SJSA1 (cell line): ENCODE results near the genes CERCAM and IER5L.

- RAMPAGE, long total RNA = no peak
These were observed at the start of gene CERCAM for GRCh38 chr9:128420687-128421602. Gene CERCAM (plus strand): TSS chr9:128420857.

DNA sequence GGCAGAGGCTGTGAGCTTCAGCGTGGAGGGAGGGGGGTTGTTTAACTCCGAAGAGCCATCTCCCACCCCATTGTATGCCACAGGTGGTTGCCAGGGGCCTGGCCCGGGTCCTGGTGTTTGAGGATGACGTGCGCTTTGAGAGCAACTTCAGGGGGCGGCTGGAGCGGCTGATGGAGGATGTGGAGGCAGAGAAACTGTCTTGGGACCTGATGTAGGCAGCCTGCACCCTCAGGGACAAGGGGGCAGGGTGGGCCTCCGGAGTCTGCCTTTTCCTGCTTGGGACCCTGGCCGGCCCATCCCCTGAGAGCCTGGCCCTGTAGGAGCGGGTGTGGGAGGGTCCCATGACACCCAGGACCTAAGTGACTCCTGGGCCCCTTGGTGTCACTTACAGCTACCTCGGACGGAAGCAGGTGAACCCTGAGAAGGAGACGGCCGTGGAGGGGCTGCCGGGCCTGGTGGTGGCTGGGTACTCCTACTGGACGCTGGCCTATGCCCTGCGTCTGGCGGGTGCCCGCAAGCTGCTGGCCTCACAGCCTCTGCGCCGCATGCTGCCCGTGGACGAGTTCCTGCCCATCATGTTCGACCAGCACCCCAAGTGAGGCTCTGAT is 13.5 kb downstream of the CERCAM start:
- RAMPAGE, long total RNA = no peak

GRCh38 chr9:128695788-128696403 is 6.4 kb upstream of the PKN3 start:
- RAMPAGE, long total RNA = no peak

DNA sequence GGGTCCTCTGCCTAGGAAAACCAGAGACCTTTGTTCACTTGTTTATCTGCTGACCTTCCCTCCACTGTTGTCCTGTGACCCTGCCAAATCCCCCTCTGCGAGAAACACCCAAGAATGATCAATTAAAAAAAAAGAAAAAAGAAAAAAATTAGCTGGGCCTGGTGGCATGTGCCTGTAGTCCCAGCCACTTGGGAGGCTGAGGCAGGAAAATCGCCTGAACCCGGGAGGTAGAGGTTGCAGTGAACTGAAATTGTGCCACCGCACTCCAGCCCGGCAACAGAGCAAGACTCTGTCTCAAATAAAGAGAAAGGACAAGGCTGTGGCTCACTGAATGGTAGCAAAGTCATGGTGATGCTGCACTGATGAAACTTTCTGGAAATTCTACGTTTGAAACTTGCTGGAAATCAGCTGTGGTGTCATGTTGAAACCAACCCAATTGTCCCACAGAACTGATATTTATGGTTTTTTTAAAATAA is 6.0 kb upstream of the TBC1D13 start:
- RAMPAGE, long total RNA = no peak

- RAMPAGE, long total RNA = no peak
These were observed 3.5 kb upstream of the TBC1D13 start for GRCh38 chr9:128783541-128784033.

GRCh38 chr9:128821812-128822912 is 3.9 kb downstream of the ENDOG start:
- RAMPAGE, long total RNA = no peak

GRCh38 chr9:128881561-128881785 is 277 bp downstream of the KYAT1 start:
- RAMPAGE, long total RNA = no peak

GRCh38 chr9:128910989-128912309 is 9.3 kb upstream of the PHYHD1 start:
- RAMPAGE, long total RNA = no peak

DNA sequence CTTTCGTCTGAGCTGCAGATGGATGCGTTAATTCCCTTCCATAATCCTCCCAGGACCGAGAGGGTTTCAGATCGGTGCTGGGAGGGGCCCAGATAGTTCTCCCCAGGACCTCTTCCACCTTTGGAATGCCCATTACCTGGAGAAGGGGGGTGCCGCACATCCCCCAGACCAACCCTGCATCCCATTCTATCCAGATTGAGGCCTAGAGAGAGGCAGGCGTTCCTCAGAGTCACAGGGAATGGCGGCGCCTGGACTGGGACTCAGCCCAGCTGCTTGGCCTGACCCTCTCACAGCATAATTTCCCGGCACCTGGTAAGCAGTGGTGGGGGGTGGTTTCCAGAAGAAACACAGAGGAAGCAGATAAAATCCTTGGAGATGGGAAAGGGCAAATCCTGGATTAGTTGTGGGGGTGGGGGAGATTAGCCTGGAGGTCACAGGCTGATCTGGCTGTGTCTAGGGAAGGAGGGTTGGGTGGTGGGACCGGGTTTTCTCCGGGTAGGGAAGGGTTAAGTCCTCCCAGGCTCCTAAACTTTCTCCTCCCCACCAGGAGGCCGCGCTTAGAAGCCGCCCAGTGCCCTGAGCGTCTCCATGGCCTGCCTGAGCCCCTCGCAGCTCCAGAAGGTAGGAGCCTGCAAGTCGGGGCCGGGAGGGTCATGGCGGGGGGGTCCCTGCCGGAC is 1.1 kb downstream of the PHYHD1 start:
- RAMPAGE, long total RNA = no peak

DNA sequence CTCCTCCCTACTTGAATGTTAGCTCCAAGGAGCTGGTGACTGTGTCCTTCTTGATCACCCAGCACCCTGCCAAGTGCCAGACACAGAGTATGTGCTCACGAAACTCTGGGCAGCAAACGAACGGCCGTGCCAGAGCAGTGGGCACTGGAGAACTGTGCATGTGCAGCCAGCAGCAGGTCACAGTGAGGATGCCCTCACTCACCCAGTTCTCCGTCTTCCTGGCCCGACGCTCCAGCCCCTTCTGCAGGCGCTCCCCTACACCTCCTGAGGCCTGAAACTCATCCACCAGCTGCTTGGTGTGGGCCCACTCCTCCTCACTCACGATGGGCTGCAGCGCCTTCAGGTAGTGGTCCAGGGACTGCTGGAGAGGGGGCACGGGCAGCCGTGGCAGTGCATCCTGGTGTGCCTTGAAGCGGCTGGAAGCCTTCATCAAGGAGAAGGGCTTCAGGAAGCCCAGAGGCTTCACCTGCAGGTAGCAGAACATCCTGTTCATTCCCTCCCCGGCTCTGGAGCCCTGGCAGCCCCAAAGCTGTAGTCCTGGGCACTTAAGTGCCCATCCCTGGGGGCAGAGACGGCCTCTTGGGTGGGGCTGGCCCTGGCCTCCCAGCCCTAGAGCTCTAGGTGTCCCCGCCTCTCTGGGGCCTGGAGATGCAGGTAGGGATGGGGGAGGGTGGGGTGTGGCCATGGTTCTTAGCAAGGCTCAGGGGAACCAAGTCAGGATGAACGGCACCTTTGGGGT is 2.8 kb downstream of the CRAT start:
- RAMPAGE, long total RNA = no peak

DNA sequence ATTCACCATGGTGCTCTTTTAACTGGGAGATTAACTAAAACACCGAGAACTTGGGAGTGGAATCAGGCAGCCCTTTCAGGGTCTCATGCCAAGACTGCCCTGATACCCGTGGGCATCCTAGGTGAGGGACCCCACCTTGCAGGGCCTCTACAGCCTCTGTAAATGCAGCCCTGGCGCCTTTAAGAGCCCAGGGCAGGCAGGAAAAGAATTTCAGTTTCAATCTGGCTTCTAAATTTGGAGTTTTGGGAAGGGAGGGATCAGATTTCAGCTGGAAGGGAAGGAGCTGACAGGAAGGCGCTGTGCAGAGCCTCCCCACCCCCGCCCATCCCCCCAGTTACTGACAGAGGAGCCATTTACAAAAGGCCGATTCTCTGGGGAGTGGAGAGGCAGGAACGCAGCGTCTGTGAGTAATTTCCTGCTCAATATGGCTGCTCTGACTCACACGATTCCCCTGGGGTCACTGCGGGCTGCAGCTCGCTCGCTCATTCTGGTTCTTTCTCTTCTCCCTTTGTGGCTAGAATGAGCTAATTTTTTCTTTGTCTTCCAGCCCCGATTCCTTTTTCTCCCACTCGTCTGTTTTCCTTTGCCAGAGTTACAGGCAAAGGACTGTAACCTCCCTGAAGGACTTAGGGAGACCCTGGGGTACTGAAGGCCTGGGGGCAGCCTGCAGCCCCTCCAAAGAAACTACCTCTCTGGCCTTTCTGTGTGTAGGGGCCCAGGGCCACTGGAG is 28.7 kb downstream of the PTPA start:
- RAMPAGE, long total RNA = no peak

GRCh38 chr9:129172398-129173409 is 5.4 kb downstream of the IER5L start:
- RAMPAGE, long total RNA = no peak

DNA sequence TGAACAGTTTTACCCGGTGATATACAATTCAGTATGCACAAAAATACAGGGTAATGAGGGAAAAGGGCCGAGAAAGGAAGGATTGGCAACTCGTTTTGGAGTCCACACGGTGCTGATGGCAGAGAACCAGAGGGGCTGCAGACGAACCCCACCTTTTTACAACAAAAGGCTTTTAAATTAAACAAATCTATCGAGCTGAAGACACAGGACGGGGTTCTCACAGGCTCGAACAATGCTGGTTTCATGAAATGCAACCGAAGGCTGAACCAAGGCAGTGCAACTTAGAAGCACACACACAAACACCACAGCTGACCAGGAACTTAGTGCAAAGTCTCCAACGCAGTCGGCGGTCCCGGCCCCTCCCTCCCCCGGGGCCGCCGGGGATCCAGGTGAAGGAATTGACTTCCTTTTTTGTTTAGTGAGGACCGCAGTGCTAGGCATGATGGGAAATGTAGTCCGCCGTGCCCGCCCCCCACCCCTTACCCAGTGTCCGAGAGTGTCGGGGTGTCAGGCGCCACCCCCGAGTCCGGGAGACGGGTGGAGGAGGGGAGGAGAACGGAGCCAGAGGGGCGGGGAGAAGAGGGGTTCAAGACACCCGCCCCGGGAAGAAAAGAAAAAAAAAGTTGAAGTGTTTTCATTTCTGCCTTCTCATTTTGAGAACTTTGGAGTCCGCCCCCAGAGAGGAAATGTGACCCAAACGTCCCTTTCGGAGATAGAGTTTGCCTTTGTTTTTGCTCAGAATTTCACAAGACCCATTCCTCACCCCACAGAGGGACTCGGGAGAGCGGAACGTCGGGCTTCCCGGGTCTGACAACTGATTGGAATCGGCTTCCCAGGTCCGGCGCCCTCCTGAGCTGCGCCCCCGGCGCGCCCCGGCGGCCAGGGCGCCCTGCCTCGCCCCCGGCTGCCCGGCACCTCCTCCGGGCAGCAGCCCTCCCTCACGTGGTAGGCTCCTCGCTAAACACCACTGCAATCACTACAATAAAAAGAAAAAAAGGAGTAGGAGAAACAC is 2.2 kb downstream of the IER5L start:
- RAMPAGE, long total RNA = no peak

GRCh38 chr9:129177385-129178382 is at the start of gene IER5L:
Gene IER5L (minus strand): TSS chr9:129178261.
- RAMPAGE, long total RNA = start-site peak on the minus strand at chr9:129178257-129178262, 20 and 6 reads in 2 replicates

GRCh38 chr9:129242520-129243477 is 64.7 kb upstream of the IER5L start:
- RAMPAGE, long total RNA = no peak

GRCh38 chr9:129340829-129341479 is 162.9 kb upstream of the IER5L start:
- RAMPAGE, long total RNA = no peak

- RAMPAGE, long total RNA = no peak
These were observed 188.1 kb downstream of the C9orf50 start for GRCh38 chr9:129432683-129433304.

DNA sequence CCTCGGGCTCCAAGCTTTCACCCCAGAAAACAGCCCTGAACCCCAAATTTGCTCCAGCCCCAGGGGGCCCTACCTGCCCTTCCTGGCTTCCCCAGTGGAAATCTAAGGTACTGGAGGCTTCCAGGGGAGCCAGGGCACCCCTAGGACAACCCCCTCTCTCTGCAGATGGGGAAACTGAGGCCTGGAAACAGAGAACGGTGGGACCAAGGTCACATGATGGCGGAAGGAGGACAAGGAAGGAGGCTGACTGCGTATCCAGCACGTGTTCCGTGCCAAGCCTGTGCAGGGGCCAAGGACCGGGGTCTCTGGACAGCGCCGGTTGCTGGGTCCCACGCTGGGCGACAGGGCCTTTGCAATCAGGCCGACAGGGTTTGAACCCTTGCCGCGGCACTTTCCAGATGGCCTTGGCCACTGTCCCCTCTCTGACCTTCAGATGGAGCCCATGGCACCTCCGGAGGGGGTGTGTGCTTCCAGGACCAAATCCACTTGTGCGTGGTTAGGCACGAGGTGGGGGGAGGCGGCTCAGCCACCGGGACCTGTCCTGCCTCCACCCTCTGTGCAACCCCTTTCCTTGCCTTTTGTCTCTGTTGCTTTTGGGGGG is 183.1 kb downstream of the C9orf50 start:
- RAMPAGE, long total RNA = no peak

DNA sequence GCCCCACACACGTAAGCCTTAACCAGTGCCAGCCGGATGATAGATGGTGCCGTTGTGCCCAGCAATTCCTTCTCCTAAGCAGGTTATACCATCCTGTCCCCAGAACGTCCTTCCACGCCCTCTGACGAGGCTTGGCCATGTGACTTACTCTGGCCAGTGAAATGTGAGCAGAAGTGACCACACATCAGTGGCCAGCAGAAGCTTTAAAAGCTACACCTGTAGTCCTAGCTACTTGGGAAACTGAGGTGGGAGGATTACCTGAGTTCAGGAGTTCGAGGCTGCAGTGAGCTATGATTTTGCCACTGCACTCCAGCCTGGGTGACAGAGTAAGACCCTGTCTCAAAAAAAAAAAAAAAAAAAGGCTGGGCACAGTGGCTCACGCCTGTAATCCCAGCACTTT is 178.9 kb downstream of the C9orf50 start:
- RAMPAGE, long total RNA = no peak

DNA sequence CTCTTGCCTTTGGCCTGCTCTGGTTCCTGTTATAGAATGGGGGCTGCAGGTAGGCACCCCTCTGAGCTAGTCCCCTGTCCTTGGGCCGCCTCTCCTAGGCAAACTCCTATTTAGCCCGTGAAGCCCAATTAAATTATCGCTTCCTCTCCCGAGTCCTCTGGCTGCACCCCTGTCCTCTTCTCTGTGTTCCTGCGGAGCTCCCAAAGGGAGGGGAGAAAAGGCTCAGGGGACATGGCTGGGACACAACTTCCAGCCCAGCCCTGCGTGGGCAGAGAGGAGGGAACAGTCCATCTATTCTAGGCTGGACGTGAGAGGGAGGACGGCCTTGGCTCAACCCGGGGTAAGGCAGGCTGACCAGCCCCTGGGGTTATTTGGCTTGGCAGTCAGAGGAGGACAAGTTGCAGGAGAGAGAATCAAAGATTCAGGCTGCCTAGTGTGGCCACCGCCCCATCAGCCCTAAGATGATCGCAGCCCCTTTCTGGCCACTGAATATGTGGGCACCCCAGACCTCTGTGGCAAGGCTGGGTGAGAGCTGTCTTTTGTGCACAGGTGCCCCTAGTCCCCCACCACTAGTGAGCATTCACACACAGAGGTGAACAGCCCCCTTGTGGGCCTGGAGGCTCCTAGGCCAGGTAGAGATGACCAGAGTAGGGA is 134.1 kb downstream of the C9orf50 start:
- RAMPAGE, long total RNA = no peak